HT1080 (cell line): ENCODE measurements around a stretch of chr15.

GRCh38 chr15:60844931-60845385 lies 366.0 kb upstream of the ICE2 start:
RAMPAGE:
- cytosol, long total RNA = no peak
- long total RNA = no peak
- nucleus, long total RNA = no peak

GRCh38 chr15:61077824-61078049 lies 151.4 kb downstream of the RORA start:
RAMPAGE:
- cytosol, long total RNA = no peak
- long total RNA = no peak
- nucleus, long total RNA = no peak

DNA sequence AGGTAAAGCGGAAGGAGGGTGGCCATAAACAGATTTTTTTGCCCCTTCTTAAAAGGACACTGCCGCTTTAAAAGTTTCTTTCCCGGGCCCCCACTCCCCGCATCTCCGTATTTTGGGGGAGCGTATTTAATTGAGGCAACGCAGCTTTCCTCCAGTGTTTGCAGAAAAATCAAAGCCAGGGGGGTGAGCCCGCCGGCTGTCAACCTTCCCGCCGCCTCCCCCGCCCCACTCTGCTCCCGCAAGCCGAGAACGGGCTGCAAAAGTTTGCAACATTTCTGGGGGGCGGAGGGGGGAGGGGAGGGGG lies 539 bp downstream of the RORA start:
RAMPAGE:
- cytosol, long total RNA = no peak
- long total RNA = no peak
- nucleus, long total RNA = no peak

DNA sequence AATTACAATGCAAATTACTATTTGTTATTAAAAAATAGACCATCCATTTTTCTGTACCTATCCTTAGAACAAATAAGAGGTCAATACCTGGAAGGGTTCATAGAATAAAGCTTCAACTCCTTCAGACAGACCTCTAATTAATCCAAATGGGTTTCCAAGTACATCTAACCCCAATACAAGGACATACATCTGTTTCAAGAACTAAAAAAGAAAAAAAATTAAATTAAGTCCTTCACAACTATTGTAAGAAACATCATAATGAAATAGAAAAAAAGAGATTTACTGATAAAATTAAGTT lies 184.7 kb downstream of the VPS13C start:
RAMPAGE:
- cytosol, long total RNA = no peak
- long total RNA = no peak
- nucleus, long total RNA = no peak

GRCh38 chr15:62068079-62068900 lies 1.5 kb downstream of the C2CD4A start:
RAMPAGE:
- cytosol, long total RNA = no peak
- long total RNA = no peak
- nucleus, long total RNA = no peak

DNA sequence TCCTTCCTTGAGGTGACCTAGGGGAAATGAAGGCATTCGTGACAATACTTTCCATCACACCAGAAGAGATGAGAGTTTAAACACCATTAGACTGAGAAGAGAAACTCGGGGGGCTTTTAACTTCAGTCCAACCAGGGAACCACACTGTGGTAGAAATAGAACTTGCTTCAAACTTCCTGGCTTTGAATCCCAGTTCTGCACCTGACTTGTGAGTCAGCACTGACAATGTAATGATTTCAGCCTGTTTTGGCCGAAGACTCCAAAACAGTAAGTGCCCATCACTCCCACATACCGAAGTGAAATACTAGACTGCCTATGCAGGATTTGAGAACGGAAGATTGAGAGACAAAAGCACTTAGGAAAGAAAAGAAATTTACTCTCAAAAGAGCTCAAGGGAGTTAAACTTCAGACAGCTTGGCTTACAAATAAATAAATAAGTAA lies 27.0 kb downstream of the C2CD4B start:
RAMPAGE:
- cytosol, long total RNA = no peak
- long total RNA = no peak
- nucleus, long total RNA = no peak

DNA sequence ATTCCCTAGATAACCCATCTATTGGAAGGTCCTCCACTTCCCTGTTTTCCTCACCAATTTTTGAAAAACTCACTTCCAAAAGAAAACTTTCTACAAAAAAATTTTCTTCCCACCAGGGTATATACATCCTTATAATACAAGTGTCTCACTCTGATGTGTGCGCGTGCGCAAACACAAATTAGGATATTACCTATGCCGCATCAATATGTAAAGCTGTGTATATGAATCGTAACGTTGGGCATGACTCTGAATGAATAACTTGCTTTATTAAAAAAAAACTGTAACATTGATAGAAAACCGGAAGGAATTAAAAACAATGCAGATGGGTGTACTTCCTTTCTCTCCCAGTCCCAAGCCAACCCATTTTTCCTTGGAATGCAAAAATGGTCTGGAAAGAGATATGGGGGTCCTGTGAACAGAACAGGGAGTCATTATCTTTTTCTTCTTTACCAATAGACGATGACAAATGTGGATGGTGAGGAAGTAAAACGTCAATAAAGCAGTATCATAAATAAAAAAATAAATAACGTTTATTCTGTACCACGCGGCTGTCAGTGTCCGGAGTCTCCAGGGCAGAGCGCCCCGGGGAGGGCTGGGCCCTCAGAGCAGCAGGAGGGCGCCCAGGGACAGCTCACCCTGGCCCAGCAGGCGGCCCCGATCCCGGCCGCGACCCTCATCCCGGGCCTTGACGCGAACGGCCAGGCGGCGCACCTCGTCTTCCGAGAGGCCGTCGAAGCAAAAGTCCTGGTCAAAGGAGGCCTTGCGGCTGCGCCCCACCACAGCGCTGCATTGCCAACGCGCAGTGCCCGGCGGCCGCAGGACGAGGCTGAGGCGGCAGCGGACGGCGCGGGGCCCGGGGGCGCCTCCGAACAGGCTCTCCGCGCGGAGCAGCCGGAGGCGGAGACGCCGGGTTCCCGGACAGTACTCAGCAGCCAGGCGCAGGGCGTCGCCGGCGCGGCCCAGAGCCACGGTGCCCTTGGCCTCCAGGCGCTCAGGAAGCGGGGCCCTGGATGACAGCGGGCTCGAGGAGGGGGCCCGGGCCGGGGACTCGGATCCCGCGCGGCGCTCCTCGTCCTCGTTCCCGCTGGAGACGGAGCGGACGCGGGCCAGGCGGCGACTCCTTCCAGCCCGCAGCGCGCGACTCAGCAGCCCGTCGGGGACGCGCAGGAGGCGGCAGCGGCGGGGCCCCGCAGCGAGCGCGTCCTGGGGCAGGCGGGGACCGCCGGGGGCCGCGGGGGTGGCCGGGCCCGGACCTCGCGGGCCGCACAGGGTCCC lies 1.4 kb downstream of the C2CD4B start:
RAMPAGE:
- cytosol, long total RNA = no peak
- long total RNA = no peak
- nucleus, long total RNA = no peak

GRCh38 chr15:62164565-62165130 lies 437 bp downstream of the C2CD4B start:
RAMPAGE:
- cytosol, long total RNA = no peak
- long total RNA = no peak
- nucleus, long total RNA = no peak

DNA sequence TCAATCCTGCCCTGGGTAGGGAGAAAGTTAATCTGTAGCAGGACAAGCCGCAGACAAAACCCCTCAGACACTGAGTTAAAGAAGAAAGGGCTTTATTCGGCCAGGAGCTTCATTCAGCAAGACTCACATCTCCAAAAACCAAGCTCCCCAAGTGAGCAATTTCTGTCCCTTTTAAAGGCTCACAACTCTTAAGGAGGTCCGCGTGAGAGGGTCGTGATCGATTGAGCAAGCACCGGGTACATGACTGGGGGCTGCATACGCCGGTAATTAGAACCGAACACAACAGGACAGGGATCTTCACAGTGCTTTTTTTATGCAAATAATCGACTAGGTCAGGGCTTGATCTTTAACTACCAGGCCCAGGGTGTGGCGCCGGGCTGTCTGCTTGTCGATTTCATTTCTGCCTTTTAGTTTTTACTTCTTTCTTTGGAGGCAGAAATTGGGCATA lies 95.2 kb upstream of the TLN2 start:
RAMPAGE:
- cytosol, long total RNA = no peak
- long total RNA = no peak
- nucleus, long total RNA = no peak

RAMPAGE:
- cytosol, long total RNA = no peak
- long total RNA = no peak
- nucleus, long total RNA = no peak
Observed at GRCh38 chr15:62350527-62351001, 39.8 kb upstream of the TLN2 start.

DNA sequence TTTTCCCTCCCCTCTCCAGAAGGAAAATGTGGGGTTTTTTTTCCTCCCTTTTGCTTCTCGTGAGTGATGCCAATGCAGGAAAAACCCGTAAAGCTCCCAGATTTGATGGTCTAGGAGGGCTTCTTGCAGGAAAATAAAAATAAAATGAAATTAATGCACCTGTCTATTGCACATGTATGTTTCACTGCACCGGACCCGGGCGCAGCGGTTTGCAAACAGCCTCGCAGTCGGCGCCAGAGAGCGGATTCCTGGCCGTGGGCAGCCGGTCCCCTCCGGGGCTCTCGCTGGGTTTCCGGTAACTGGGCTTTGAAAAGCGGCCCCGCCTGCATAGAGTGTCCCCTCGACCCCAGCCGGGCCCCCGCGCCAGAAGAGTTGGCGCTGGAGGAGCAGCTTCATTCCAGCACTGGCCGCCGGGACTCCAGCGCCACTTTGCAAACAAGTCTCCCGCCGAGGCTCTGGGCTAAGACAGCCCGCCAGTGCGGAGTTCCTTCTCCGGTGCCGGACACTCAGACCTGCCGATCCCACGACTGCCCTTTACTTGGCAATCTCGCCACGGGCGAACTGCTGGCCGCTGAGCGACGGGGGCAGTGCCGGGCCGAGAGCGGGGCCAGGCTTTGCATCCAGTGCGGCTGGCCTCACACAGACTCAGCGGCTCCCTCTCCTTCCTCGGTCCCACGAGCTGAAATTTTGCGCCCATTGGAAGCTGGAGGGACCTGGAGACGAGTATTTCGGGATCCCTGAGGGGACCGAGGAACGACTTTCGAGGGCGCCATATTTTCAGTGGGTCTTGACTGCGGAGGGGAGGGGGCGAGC lies 613 bp downstream of the TLN2 start:
RAMPAGE:
- cytosol, long total RNA = no peak
- long total RNA = no peak
- nucleus, long total RNA = no peak

DNA sequence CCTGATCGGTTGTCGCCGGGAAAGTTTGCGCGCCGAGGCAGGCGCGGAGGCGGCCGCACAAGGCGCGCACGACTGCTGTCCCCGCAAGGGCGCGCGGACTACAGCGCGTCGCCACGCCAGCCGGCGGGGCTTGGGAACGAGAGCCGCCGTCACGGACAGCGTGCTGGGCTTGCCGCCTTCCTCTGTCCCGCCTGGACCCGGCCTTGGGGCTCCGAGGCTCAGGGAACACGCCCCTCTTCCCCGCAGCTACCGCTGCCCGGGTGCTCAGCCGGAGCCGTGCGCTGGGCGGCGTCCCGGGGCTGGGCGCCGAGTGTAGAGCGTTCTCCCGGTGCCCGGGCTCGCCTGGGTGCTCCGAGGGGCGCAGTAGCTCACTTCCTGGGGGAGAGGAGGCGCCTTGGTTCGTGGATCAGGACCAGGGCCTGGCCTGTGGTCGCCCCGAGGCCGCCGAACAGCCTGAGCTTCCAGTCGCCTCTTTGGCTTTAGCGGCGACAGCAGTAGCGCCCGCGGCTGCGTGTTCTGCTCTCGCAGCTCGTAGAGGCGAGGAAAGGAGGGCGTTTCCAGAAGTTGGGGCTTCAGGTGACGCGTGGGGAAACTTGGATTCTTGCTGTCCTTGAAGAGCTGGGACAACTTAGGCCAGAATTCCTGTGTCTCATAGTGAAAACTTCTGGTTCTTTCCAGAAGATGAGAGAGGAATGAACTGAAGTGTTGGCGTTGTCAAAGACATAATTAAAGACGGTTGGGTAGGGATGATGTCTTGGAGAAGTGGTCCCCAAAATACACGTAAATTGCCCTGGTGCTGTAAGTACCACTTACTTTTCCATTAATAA lies 1.5 kb downstream of the TLN2 start:
RAMPAGE:
- cytosol, long total RNA = no peak
- long total RNA = no peak
- nucleus, long total RNA = no peak

DNA sequence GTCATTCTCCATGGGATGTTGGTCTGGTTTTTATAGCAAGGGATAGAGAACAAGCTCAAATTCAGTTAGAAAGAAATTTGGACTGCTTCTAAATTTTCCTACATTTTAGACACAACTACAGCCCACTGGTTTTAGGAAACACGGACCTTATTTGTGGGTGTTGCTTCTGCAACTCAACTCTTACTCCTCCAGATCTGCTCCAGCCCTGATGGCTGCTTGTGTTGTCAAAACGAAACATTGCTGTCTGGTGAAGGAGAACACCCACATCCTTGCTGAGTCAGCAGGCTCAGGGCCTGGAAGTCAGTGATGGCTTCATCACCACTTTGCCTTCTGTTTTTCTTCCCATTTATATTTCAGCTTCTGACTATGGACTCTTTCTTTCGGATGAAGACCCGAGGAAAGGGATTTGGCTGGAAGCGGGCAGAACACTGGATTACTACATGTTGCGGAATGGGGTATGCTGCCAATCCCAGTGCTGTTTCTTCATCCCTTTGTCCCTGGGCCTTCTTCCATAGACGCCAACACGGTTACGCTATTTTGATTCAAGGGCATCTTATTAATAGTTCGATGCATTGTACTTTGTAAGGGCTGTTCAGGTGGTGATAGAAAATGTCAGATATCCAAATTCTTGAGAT lies 259.5 kb downstream of the TLN2 start:
RAMPAGE:
- cytosol, long total RNA = no peak
- long total RNA = no peak
- nucleus, long total RNA = no peak

DNA sequence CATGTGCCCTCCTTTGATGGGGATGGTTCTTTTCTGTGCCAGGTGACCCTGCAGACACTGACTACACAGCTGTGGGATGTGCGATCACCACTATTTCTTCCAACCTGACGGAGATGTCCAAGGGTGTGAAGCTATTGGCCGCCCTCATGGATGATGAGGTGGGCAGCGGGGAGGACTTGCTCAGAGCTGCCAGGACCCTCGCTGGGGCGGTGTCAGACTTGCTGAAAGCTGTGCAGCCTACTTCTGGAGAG lies 311.5 kb downstream of the TLN2 start:
RAMPAGE:
- cytosol, long total RNA = no peak
- long total RNA = no peak
- nucleus, long total RNA = no peak

DNA sequence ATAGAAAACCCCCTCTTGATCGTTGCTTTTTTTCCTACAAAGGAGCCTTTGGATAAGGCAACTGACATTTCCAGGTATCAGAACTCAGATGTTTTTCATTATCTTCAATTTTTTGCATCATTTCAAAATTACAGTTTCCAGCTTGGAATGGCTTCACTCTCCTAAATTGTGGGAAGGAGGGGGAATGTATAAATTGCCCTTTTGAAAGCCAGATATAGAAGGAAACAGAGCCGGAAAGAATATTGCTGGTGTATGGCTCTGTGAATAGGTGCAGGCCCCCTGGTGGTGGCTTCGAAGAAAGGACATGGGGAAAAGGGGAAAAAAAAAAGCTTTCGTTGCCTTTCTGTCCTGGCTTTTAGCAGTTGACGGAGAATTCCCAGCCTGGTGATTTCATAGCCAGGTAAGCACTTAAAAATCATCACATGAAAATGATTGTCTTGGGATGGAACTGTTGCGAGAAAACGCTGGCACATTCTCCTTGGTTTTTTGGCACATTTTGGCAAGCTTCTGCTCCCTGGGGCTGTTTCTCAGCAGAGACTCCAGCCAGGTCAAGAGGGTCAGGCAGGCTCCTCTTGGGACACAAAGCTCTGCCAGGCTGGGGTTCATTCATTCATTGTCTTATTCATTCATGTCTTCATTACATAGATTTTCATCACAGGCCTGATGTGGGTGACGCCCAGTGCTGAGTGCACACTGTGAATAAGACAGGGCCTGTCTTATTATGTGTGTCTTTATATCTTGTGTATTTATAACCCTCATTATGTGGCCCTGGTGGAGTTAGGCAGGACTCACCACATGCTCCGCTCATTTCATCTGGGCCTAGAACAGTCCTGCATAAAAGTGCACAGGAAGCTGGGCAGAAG lies 300.0 kb upstream of the TPM1 start:
RAMPAGE:
- cytosol, long total RNA = no peak
- long total RNA = no peak
- nucleus, long total RNA = no peak

GRCh38 chr15:62857367-62858083 lies 185.0 kb upstream of the TPM1 start:
RAMPAGE:
- cytosol, long total RNA = no peak
- long total RNA = no peak
- nucleus, long total RNA = no peak

DNA sequence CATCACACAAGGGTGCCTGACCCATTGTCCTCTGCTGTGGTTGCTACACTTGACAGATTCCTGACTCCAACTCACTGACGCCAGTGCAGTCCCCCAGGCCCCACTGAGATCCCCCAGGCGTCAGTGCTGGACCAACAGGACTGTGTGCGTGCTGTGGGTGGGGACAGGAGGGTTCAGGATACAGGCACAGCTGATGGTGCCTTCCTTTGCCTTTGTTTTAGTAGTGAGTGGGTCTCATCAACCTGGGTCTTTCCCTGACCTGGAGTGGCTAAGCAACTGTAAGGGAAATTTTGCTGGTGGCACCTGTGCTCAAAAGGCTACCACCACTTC lies 135.8 kb upstream of the TPM1 start:
RAMPAGE:
- cytosol, long total RNA = no peak
- long total RNA = no peak
- nucleus, long total RNA = no peak

DNA sequence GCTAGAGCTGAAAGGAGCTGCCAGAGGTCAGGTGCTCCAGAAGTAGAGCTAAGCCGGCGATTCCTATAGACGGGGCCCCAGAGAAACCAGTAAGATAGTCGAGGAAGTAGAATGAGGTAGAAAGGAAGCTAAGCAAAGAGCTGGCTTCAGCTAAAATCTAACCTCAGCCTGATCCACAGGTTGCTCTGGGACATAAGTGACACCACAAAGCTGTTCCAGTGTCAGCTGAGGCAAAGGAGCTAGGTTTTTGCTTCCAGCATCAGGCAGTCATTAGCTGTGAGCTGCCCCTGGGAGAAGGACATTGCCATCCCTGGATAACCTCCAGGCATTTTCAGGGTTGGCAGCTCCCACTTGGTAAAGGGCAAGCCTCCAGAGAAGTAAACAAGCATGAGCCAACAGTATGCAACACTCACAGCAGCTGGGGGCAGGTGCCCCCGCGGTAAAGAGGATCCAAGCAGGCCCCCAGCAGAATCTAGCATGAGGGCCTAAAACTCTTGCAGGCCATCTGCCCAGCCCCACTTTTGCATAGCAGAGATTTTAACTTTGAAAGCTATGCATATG lies 84.1 kb upstream of the TPM1 start:
RAMPAGE:
- cytosol, long total RNA = no peak
- long total RNA = no peak
- nucleus, long total RNA = no peak

RAMPAGE:
- cytosol, long total RNA = no peak
- long total RNA = no peak
- nucleus, long total RNA = no peak
Observed at GRCh38 chr15:63015602-63016074, 26.9 kb upstream of the TPM1 start.

DNA sequence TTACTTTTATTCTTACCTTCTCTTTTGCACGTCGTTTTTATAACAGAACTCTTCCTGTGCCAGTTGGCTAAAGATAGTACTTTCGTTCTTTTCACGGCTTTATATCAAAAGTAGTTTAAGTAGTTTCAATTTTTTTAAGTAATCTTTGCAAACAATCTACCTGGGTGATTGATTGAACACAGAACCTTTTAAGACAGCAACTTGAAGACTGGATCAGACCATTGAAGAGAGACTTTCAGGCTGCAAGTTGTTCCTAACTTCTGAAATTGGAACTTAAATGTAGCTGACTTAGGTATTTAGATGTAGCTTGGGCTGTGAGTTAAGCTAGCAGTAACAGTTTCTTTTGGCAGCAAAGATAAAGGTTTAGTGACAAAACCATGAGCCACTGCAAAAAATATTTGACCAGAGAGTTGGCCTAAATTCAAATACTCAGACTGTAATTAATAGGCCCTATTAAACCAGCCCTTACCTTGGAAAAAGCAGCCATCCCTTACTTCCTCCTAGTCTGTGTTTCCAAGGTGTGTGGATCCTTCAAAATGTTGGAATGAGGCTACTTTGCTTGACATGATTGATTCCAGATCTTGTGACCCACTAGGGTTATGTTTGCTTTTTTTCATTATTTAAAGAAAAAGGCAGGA lies 8.1 kb downstream of the TPM1 start:
RAMPAGE:
- cytosol, long total RNA = no peak
- long total RNA = no peak
- nucleus, long total RNA = no peak